Umbilical cord (tissue), 2 donors: ENCODE data around the gene GPANK1.

- RAMPAGE, long total RNA: no peak
These were observed 3.8 kb downstream of the HLA-C start for GRCh38 chr6:31268083-31268568.

- RAMPAGE, long total RNA: no peak
These were observed 3.1 kb downstream of the HLA-C start for GRCh38 chr6:31268569-31269408.

DNA sequence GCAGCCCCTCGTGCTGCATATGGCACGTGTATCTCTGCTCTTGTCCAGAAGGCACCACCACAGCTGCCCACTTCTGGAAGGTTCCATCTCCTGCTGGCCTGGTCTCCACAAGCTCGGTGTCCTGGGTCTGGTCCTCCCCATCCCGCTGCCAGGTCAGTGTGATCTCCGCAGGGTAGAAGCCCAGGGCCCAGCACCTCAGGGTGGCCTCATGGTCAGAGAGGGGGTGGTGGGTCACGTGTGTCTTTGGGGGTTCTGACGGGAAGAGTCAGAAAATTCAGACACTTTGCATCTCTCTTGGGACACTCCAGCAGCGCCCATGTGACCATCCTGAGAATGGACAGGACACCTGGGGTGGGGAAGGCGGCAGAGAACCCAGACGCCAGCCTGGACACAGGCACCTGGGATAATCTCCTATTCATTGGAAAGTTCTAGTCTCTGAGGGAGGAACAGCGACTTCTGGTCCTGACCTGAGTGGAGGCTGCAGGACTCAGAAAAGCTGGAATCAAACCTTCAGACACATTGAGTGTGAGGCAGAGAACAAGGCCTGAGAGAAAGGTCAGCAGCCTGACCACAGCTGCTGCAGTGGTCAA is 1.6 kb downstream of the HLA-C start:
- RAMPAGE, long total RNA: no peak

DNA sequence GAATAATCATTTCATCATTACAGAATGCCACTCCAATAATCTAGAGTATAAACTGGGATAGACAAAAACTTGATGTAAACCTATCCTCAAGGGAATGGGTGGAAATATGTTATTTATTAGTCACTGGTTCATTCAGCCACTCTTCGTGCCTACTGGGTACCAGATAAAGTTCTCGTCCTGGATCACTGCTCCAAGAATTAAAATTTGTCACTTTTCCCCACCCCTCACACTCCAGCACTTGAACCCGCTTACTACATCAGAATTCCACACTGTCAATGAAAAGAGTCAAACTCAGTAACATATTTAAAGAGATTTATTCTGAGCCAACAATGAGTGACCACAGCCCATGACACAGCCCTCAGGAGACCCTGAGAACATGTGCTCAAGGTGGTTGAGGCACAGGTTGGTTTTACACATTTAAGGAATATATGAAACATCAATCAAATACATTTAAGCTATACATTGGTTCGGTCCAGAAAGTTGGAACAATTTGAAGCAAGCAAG is 7.5 kb downstream of the HLA-B start:
- RAMPAGE, long total RNA: no peak

DNA sequence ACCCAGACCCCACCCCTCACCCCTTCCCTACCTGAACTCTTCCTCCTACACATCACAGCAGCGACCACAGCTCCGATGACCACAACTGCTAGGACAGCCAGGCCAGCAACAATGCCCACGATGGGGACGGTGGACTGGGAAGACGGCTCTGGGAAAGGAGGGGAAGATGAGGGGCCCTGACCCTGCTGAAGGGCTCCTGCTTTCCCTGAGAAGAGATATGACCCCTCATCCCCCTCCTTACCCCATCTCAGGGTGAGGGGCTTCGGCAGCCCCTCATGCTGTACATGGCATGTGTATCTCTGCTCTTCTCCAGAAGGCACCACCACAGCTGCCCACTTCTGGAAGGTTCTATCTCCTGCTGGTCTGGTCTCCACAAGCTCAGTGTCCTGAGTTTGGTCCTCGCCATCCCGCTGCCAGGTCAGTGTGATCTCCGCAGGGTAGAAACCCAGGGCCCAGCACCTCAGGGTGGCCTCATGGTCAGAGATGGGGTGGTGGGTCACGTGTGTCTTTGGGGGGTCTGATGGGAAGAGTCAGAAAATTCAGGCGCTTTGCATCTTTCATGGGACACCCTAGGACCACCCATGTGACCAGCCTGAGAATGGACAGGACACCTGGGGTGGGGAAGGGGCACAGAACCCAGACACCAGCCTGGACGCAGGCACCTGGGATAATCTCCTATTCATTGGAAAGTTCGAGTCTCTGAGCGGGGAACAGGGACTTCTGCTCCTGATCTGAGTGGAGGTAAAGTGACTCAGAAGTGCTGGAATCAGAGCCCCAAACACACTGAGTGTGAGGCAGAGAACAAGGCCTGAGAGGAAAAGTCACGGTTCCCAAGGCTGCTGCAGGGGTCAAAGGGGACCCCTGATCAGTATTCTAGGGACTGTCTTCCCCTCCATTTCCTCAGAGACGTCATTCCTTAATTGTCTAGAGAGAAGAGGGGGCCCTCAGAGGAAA is 1.6 kb downstream of the HLA-B start:
- RAMPAGE, long total RNA: no peak

DNA sequence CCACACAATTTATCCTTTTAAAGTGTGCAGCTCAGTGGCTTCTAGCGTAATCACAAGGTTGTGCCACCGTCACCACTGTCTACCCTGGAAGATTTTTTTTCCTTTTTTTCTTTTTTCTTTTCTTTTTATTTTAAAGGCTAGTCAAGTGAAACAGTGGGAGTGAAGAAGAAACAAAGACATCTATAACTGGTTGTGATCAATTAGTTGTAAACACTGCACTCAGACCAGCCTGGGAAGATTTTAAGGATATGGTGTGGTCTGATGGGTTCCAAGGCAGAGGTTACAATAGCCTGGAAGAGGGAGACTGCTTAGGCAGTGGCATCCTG is 1.4 kb upstream of the MICA start:
- RAMPAGE, long total RNA: no peak

GRCh38 chr6:31404724-31405196 is 1.4 kb downstream of the MICA start:
- RAMPAGE, long total RNA: no peak

DNA sequence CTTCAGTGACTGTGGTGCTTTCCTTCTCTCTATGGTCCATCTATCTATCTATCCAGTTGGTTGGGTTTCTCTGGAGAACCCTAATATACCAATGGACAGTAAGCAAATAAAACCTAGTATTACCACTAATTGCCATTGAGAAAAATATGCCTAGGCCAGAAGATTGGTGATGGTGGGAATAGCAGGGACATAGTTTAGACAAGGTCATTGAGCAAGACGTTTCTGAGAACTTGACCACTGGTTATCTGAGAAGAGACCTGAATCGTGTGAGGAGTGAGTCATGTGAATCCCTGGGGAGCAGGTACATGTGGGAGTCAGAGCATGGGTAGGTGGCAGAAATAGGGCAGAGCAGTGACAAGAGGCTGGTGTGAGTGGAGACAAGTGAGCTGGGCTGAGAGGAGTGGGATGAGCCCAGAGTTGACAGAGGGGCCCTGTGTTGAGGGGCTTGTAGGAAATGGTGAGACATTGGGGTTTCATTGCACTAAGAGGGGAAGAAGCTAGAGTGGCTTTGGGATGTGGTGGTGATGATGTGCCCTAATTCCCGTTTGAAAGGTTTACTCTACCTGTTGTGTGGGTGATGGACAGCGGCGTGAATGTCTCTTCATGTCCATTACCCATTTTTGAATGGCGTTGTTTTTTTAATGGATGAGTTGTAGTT is 16.5 kb downstream of the MICA start:
- RAMPAGE, long total RNA: no peak

DNA sequence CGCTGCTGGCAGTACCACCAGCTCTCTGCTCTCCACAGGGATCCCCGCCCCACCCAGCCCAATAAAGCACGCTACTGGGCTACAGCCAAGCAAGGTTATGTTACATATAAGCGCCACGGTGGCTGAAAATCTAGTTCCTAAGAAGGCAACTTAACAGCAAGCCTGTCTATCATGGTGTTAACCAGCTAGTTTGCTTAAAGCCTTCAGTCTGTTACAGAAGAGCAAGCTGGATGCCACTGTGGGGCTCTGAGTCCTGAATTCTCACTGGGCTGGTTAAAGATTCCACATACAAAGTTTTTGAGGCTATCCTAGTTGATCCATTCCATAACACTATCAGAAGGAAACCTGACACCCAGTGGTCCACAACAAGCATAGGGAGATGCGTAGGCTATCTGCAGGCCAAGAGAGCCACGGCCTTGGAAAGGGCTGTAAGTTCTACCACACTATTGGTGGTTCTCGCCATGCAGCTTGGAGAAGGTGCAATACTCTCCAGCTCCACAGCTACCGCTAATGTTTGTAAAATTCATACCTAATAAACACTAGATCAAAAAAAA is 502 bp upstream of the MCCD1 start:
- RAMPAGE, long total RNA: no peak

DNA sequence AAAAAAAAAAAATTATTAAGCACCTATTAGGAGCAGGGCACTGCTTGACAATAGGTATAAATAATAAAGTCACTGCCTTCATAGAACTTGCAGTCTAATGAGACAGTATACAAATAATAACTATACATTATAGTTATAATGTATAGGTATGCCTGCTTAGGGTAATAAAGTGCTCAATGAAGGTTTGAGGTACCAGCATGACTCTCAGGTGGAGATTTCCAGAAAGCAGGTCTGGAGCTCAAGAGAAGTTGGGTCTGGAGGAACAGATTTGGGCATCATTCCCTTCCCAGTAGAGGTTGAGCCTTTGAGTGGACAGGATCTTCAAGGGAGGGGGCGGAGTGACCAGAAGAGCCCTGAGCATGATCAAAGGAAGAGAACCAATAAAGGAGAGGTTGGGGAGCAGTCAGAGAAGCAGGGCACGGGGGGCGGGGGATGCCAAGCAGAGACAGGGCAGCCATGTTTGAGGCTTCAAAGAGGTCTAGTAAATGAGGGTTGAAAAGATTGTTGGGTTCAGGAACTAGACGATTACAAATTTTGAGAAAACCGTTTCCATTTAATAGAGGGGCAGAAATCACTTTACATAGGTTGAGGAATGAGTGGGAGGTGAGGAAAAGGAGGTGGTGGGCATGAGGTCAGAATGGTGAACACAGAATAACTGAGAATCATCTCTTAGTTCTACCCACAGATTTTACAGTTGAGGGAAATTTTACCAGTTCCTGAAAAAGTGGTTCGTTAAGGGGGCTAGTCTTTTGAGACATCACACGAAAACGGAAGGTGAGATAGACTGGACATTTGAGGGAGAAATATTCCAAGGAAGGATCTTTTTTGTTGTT is 10.2 kb upstream of the LTA start:
- RAMPAGE, long total RNA: no peak

- RAMPAGE, long total RNA: no peak
These were observed 2.7 kb downstream of the TNF start for GRCh38 chr6:31577773-31578814.

DNA sequence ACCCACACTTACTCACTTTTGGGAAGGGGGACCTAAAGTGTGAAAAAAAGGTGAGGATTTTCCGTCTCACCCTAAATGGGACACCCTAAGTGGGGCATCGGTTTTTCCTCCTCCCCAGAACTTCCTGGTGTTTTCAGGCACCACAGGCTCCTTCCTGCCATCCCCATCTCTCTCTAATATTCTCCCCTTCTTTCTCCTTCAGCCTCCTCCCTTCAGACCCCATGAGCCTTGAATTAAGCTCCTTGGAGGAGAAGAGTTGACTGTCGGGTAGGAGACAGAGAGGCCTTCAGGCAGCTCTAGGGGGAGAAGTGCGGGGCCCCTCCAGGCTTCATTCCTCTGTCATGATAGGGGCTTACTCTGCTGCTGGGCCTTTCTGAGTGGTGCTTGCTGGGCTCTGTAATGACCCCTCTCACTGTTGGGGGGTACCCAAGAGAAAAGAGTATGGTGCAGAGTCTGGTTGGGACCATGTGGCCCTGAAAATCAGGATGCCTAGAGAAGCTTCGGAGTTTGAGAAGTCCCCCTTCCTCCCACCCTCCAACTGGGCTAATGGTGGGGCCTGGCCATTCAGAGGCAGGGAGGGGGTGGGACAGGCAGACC is 2.3 kb downstream of the LTB start:
- RAMPAGE, long total RNA: no peak

DNA sequence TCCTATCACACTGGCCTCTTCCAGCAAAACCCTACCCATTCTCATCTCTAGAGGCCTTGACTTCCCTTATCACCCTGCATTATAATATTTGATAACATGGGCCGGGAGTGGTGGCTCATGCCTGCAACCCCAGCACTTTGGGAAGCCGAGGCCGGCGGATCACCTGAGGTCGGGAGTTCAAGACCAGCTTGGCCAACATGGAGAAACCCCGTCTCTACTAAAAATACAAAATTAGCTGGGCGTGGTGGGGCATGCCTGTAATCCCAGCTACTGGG is 679 bp upstream of the C6orf47 start:
- RAMPAGE, long total RNA: no peak

GRCh38 chr6:31664789-31665043 is at the start of gene GPANK1:
GPANK1 (minus strand) TSS chr6:31664997.
- RAMPAGE, long total RNA: start-site peak on the minus strand at chr6:31664893-31664928, 28 and 21 reads in 2 replicates

- RAMPAGE, long total RNA: no peak
These were observed 6.7 kb upstream of the LY6G5C start for GRCh38 chr6:31687487-31687981.

GRCh38 chr6:31690182-31690868 is 9.5 kb upstream of the LY6G5C start:
- RAMPAGE, long total RNA: no peak

DNA sequence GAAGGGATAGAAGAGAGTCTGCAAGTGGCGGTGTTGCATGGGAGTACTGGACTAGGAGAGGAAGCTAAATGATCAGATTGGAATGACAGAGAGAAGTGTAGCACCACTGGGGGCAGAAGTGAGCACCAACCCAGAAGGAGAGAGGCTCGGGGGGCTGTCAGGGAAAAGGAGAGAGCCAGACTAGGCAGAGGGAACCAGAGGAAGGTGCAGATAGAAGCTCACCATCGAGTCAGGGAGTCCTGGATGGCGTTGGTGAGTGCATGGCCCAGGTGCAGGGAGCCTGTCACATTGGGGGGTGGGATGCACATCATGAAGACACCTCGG is 4.2 kb downstream of the VARS1 start:
- RAMPAGE, long total RNA: no peak

DNA sequence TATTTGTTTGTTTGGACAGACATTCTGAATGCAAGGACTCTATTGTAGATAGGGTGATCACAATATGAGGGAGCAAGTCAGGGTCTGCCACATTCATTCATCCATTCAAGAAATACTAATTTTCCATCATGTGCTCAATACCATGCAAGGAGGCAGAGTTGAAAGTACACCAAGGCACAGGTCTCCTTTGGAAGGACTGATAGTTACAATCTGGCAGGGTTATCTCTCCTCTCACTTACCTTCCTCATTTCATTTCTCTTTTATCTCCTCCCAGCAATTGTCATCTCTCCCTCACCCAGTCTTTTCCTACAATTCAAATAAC is 1.4 kb downstream of the VARS1 start:
- RAMPAGE, long total RNA: no peak

- RAMPAGE, long total RNA: no peak
These were observed 9.5 kb downstream of the HSPA1B start for GRCh38 chr6:31836760-31837778.

GRCh38 chr6:31855643-31856167 is 6.9 kb downstream of the NEU1 start:
- RAMPAGE, long total RNA: no peak